GM23338 (cell line): Measurements from ENCODE around the gene ACSS3.

- PRO-cap, result no peak
- RAMPAGE, long total RNA, result no peak
Measured at GRCh38 chr12:75705942-75706416, 194.6 kb upstream of the KRR1 start.

DNA sequence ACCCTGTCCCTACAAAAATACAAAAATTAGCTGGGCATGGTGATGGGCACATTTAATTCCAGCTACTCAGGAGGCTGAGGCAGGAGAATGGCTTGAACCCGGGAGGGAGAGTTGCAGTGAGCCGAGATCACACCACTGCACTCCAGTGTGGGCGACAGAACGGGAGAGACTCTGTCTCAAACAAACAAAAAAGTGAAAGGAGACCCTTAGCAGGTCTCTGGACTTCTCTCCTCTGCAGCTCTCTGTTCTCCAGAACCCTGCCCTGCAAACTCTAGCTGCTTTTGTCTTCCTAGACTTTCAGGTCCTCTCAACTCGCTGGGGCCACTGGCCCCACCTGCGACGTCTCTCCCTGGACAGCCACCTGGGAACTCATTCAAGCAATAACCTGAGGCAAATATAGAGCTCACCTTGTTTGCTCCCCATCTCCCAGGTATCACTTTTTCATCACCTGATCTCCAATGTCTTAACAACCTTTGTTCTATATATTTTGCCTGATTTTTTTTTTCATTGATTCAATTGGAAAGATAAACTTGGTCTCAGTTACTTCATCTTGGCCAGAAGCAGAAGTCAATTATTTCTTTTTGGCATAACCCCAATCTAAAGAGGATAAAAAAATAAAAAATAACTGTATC lies 221.6 kb upstream of the KRR1 start:
- PRO-cap, result no peak
- RAMPAGE, long total RNA, result no peak

DNA sequence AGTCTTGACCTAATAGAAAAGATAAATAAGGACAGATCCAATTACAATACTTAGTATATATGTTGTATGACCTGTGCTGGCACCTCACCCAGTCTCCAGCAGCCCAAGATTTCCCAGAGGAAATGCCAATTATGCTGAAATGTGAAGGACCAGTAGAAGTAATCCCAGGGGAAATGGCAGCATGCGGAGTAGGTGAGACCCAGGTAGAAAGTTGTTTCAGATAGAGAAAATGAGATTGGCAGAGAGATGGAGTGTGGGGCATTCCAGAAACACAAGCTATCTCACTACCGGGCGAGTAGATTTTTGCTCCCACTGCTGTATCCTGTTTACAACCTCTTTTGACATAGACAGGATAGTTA lies 268.2 kb upstream of the KRR1 start:
- PRO-cap, result no peak
- RAMPAGE, long total RNA, result no peak

DNA sequence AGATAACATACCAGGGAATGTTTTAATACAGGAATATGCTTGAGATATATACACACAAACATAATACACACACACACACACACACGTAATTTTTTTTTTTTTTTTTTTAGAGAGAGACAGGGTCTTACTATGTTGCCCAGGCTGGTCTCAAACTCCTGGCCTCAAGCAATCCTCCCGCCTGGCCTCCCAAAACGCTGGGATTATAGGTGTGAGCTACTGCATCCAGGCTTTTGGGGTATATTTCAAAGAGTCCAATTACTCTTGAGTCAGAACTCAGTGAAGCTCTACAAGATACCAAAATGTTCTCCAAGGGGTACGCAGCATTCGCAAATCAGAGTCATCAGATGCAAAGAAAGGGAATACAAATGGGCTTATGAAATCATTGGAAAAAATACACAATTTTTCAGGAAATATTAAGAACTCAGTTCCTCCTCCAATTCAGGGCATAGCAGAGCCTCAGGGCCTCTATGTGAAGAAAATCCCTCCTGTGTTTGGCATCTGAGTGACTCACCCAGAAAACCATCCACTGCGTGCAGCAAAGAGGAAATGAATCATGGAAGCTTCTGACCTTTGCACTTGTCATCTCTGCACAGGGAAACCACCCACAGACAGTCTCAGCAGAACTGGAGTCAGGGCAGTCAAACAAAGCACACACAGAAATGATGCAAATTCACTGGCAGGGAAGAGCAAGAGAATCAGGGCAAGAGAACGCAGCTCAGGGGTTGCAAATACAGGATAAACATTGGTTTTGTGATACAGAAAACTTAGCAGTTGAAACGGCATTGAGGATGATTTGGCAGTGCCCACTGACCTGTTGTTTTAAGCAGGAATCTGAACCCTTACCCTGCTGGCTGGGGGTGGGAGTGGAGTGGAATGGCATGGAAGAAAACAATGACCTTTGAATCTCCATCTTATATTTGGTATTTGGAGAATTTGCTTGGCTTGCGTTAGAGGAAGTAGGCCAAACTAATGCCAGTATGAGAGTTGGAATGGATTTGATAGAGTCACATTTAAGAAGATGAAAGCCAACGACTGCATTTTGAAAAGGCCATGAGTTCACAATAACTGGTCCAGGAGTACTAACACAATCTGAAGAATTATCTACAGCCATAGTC lies 106.6 kb downstream of the NAP1L1 start:
- PRO-cap, result no peak
- RAMPAGE, long total RNA, result no peak

DNA sequence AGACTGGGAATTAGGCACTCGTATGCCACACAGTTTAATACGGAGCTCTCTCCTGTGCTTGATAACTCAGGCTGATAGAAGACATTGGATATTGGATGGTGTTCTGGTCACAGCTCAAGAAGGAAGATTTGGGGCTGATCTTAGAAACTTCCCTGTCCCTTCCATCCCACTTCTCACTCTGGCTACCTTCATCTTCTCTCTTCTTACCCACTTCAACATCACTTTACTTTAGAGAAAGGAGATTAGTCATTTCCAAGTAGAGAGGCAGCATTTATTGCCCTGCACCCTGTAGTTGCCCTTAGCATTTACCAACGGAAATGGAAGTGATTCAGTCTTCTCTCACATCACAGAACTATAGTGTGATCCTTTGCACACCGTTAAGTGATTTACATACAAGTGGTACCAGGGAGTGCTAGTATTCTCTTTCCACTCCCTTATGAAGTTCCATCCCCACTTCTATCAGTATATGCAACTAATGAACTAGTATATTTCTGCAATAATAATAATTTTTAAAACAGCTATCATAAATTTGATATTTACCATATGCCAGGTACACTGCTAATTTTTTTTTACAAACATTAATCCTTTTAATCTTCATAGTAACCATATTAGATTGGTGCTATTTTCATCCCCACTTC lies 105.3 kb downstream of the NAP1L1 start:
- PRO-cap, result no peak
- RAMPAGE, long total RNA, result no peak

DNA sequence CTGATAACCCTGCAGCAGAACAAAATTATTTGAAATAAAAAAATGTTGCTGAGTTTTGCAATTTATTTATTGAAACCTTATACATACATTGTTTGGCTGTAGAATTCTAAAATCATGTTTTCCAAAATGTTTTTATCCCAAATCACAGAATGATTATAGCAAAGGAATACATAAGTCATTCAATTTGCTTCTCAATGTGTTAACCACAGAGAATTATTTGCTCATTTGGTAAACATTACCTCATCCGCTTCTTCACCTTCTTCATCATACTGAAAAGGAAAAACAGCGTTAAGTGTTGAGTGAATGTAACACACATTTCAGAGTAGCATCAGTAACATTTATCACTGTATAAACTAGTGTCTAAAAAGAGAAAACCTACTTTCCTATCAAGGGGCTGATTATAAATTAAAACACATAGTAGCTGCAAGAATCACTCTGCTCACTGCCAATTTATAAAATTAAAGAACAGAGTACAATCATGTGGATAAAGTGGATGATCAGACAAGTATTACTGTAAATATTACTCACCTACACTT lies 34.9 kb downstream of the NAP1L1 start:
- PRO-cap, result no peak
- RAMPAGE, long total RNA, result no peak

GRCh38 chr12:76085006-76085306 lies 471 bp upstream of the NAP1L1 start:
- PRO-cap, result bidirectional peak, plus-strand start at chr12:76085085, minus-strand start at chr12:76085118
- RAMPAGE, long total RNA, result no peak

DNA sequence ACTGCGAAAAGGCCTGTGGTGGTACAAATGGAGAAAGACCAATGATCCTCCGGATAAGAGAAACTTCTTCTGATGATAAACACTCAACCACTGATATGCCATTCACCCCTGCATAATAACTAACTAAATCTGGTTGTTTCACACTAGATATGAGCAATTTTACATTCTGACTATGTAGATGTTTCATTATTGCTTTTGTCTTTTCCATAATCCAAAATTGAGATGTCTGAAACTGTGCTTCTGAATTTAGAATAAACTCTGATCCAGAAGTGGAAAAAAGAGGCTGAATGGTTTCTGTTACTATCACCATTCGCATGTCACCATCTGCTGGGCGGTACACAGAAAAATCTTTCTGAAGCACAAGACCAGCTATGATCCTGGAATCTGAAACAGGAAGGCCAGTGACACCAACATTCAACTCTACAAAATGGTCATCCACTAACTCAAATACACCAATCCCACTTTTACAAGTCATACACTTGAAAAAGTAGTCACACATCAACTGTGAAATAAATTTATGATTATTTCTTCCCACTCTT lies 1.2 kb downstream of the BBS10 start:
- PRO-cap, result no peak
- RAMPAGE, long total RNA, result no peak

- PRO-cap, result no peak
- RAMPAGE, long total RNA, result no peak
Measured at GRCh38 chr12:76542765-76543190, 16.8 kb downstream of the OSBPL8 start.

DNA sequence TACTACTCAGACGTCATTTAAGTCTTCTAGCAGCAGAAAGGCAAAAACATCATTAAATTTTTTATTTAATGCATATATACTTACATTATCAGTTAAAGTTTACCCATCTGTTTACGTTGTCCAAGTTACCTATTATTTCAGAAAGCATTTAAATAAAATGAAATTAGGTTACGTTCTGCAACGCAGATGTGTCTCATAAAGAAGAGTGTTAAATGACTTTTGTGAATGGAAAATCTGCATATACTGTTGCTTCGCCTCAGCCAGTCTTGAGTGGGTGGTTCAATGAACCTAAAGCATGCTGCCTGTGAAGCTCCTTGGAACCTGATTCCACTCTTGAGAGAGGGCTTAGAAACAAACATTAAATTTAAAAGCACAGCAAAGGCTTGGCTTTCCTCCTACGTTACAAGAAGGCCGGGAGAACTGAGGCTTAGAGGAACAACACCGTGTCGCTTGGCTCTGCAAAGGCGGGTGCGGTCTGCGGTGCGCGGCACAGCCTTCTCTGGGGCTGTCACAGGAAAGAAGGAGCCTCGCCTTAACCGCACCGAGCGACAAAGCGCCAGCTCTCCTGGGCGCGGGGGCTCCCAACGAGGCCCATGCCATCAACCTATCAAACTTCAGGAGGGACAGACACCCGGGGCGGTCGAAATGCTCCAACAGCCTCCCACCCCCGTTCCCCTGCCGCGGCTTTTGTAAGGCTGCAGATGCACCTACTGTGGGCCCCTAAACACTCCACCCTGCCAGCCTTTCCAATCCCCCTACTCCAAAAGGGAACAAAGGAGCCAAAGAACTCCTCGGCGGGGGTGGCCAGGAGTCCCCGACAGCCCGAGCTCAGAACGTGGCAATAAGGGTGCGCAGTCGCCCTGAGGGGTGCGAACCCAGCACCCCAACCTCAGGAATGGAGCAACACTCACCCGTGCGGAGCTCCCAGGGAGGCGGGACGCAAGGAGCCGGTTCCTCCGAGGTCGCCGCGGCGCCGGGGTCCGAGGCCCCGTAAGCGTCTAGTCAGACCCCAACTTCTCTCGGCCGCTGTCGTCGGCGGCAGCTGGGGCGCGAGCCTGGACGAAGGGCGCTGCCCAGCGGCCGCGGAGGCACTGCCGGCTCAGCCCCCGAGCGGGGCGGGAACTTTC lies 722 bp downstream of the OSBPL8 start:
- PRO-cap, result bidirectional peak, plus-strand start at position 498 of the sequence, minus-strand start at position 496 of the sequence; bidirectional peak, plus-strand start at position 778 of the sequence, minus-strand start at position 843 of the sequence
- RAMPAGE, long total RNA, result no peak

DNA sequence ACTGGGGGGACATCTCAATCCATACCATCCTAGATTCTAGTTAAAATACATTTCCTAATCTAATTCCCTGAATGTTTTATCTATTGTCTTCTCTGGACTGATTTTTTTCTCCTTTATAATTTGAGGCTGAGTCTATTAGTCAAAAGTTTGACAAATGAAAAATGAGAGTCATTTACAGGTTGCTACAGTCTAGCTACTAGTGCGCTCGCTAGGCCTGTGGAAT lies 14.6 kb downstream of the E2F7 start:
- PRO-cap, result no peak
- RAMPAGE, long total RNA, result no peak

DNA sequence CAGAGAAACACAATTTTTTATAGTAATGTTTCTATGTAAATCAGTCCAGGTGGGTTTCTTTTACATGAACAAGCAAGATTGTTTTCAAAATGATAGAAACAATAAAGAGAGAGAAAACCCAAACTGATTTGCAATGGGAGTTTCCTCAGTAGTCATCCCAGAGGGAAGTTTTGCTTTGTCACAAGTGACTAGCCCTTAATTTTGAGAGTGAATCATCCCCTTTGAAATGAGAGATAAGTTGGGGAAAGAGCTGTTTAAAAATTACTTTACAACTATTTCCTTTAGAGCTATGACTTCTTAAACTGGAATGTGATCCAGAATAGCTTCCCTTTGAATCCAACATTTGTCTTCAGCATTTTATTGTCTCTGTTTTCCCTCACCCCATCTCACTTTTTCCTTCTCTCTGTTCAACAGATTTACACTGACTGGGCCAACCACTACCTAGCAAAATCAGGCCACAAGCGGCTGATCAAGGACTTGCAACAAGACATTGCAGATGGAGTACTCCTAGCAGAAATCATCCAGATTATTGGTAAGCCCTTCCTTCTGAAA lies 109.3 kb downstream of the NAV3 start:
- PRO-cap, result no peak
- RAMPAGE, long total RNA, result no peak

- PRO-cap, result no peak
- RAMPAGE, long total RNA, result no peak
Measured at GRCh38 chr12:78035864-78036825, 205.5 kb downstream of the NAV3 start.

DNA sequence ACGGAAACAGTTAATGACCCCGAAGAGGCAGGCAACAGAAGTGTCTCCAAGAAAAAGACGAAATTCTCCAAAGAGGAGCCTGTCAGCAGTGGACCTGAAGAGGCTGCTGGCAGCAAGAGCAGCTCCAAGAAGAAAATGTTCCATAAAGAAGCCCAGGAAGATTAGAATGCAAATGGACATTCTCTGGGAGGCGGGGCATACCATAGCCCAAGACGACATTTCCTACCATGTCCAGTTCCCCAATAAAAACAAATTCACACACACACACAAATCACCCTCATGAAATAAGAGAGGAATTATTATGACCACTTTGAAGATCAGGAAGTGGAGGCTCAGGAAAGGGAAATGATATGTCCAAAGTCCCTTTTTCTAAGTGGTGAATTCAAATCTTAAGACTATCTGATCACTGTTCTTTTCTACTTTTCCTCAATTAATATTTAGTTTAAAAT lies 131.7 kb downstream of the PAWR start:
- PRO-cap, result no peak
- RAMPAGE, long total RNA, result no peak

DNA sequence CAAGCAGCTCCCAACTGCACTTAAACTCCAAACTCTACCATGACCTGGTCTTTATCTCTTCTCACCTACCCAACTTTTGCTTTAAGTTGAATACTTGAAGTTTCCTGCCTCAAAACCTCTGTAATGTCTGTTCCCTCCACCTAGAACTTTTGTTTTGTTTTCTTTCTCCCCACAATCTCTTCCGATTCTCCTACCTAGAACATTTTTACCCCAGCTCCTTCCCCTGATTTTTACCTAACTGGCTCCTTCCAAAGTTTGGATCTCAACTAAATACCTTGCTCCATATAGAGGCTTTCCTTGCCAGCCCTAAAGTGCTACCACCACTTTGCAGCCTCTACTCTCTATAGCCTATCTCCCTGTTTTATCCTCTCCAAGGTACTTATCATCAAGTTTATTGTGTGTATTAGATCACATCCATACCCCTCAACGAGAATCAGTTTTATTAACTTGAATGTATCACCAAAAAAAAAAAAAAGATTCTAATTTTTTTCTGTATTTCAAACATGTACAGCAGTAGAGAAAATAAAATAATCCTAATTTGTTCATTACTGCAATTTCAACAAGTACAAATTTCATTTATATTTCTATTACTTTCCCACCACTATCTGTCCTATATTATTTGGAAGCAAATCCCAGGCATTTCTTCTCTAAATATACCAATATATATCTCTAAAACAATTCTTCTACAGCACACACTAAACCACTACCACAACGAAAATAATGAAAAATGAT lies 18.3 kb downstream of the PAWR start:
- PRO-cap, result no peak
- RAMPAGE, long total RNA, result no peak

GRCh38 chr12:79690136-79690830 lies 481 bp downstream of the PAWR start:
- PRO-cap, result bidirectional peak, plus-strand start at chr12:79690186, minus-strand start at chr12:79690196; bidirectional peak, plus-strand start at chr12:79690678, minus-strand start at chr12:79690964
- RAMPAGE, long total RNA, result no peak

DNA sequence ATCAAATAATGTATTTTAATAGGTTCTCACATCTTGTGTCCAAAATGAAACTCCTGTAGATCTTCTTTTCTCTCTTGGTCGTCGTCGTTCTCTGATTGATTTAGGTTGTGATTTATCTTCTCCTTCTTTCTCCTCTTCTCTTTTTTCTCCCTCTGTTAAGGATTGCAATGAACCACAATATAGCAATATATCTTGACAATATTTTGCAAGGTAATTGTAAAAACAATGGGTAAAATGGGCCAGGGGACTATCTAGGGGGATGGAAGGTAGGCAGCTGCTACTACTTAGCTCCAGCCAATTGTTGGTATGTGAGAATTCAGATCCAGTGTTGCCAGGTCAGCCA lies 104.8 kb upstream of the PAWR start:
- PRO-cap, result no peak
- RAMPAGE, long total RNA, result no peak

DNA sequence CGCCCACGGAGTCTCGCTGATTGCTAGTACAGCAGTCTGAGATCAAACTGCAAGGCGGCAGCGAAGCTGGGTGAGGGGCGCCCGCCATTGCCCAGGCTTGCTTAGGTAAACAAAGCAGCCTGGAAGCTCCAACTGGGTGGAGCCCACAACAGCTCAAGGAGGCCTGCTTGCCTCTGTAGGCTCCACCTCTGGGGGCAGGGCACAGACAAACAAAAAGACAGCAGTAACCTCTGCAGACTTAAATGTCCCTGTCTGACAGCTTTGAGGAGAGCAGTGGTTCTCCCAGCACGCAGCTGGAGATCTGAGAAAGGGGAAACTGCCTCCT lies 33.8 kb downstream of the PTPRQ start:
- PRO-cap, result no peak
- RAMPAGE, long total RNA, result no peak

DNA sequence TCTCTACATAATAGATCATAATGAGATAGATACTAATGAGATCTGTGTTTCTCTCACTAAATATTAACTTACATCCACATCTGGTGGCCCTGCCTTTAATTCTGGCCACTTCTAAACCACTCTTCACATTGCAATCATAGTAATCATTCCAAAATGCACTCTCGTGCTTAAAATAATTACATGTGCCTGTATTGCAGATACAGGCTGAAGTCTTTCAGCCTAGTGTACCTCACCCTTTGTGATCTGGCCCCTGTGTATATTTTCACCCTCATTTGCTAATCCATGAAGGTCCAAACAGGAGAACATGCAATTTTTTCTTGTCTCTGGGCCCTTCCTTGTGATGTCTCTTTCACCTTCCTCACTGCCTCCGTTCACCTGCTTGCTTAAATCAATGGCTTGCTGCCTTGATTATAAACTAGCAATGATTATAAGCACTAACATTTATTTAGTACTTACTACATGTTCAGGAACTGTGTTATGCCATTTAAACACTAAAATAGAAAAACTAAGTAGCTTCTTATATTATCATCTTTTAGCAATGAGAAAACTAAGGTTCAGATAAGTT lies 107.9 kb downstream of the LIN7A start:
- PRO-cap, result no peak
- RAMPAGE, long total RNA, result no peak

GRCh38 chr12:81077308-81078487 lies at the start of gene ACSS3:
Gene ACSS3, plus strand, starts transcription at chr12:81078079.
- PRO-cap, result bidirectional peak, plus-strand start at chr12:81078091, minus-strand start at chr12:81077972
- RAMPAGE, long total RNA, result no peak